ENCODE results near the genes EHD2, CABP5, FUT2 and PLEKHA4.

DNA sequence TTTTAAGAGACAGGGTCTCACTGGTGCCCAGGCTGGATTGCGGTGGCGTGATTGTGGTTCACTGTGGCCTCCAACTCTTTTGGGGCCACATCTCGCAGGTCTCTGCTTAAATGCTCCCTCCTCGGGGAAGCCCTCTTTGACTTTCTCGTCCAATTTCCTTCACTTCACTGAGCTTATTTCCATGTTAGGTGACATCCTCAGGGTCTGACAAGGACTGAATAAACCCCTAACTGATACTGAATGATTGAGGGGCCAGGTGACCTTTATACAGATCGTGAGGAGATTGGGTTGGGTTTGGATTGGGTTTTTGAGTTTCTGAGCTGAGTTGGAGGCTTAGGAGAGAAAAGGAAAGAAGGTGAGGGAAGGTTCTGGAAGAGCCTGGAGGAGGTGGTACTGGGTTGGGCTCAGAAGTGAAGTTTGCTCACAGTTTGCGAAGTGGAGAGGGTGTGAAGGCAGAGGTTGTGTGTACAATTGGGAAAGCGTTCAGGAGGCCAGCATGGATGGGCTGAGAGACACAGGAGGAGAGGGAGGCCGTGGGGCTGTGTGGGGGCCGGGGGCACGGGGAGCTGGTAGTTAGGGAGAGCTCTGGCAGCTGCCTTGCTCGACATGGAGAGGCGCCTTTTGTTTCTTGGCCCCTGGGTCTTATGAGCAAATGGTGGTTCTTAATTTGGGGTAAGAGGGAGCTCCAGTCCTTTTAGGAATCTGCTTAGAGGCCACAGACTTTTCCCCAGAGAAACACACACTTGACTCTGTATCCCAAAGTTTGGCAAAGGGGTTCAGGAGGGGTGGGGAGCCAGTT lies 16.6 kb downstream of the BICRA start:
CAGE:
- cytosol, long polyA minus RNA = no peak
- cytosol, long polyA plus RNA = no peak
- long polyA plus RNA = no peak
- nucleus, long polyA minus RNA = no peak
- nucleus, long polyA plus RNA = no peak

CAGE:
- cytosol, long polyA minus RNA = no peak
- cytosol, long polyA plus RNA = no peak
- long polyA plus RNA = no peak
- nucleus, long polyA minus RNA = no peak
- nucleus, long polyA plus RNA = no peak
These were observed 35.9 kb downstream of the BICRA start for GRCh38 chr19:47644630-47645502.

CAGE:
- cytosol, long polyA minus RNA = start-site peak on the plus strand at chr19:47713412-47713450, 236 reads
- cytosol, long polyA plus RNA = start-site peak on the plus strand at chr19:47713416-47713455, 568 and 407 reads in 2 replicates
- long polyA plus RNA = start-site peak on the plus strand at chr19:47713420-47713466, 156 and 1,568 reads in 2 replicates
- nucleus, long polyA minus RNA = start-site peak on the plus strand at chr19:47713417-47713450, 268 reads
- nucleus, long polyA plus RNA = start-site peak on the plus strand at chr19:47713416-47713499, 282 and 1,364 reads in 2 replicates
These were observed at the start of gene EHD2 for GRCh38 chr19:47712998-47713605. Gene EHD2 (plus strand): TSS chr19:47713422.

DNA sequence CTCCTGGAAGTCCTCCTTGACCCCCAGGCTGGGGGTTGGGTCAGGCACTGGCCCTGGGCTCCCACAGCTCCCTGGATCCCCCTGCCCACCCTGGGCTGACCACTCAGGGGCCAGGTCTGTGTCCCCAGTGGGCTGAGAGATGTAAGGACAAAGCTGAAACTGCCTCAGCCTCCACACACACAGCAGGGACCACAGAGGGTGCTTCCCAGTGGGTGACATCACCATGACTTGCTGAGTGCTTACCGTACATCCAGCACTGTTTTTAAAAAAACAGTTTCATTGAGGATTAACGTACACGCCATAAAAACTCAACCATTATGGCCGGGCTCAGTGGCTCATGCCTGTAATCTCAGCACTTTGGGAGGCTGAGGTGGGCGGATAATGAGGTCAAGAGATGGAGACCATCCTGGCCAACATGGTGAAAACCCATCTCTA lies 9.9 kb downstream of the EHD2 start:
CAGE:
- cytosol, long polyA minus RNA = no peak
- cytosol, long polyA plus RNA = no peak
- long polyA plus RNA = no peak
- nucleus, long polyA minus RNA = no peak
- nucleus, long polyA plus RNA = no peak

DNA sequence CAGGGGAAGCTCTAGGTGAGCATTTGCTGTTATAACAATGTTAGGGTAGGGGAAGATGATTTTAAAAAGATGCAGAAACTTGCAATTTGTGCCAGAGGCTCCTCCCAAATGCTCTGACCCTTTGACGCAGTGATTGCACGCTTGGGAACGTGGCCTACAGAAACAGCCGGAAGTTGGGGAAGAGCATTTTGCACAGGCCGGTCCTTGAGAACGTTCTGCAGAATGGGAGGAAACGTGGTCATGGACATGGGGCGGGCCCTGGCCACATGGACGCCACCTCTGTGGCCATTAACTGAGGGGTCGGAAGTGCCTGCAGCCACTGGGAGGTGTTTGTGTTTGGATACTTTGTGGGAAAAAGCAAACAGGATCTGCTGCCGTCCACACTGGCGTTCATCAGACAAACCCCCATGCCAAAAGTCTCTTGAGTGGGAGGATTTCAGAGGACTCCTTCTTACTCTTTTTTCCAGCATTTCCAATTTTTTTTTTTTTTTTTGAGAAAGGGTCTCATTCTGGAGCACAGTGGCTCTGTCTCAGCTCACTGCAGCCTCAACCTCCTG lies 15.5 kb upstream of the SELENOW start:
CAGE:
- cytosol, long polyA minus RNA = no peak
- cytosol, long polyA plus RNA = no peak
- long polyA plus RNA = no peak
- nucleus, long polyA minus RNA = no peak
- nucleus, long polyA plus RNA = no peak

DNA sequence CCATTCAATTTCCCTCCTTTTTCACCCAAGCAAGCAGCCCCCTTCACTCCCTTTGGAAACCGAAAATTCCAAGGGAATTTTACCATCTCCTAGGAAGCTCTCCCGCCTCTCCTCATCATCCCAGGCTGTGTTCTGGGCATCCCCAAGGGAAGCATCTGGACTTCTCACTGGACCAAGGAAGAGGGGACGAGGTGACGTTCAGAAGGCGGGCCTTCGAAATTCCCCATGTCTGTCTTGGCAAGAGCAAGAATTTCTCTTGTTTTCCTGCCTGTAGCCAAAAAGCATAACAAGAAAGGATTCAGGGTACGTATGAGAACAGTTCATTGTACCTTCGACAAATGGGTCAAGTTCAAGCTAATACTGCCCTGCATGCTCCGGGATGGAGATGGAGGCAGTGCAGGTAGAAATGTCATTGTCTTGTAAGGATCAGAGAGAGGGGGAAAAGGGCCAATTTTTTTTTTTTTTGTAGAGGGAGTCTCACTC lies 6.2 kb downstream of the TPRX2 start:
CAGE:
- cytosol, long polyA minus RNA = no peak
- cytosol, long polyA plus RNA = no peak
- long polyA plus RNA = no peak
- nucleus, long polyA minus RNA = no peak
- nucleus, long polyA plus RNA = no peak

DNA sequence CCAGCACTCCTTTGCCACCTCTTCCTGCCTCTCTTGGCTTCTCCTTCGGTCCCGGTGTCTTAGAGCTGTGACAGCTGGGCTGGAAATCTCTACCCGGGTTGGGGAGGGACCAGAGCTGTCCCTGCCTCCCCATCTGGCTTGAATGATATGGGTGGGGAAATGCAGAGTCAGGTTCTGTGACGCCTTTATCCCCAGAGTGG lies at the start of gene CABP5:
Gene CABP5, minus strand, starts transcription at position 69 of the 200 bp plus-strand sequence.
CAGE:
- cytosol, long polyA minus RNA = no peak
- cytosol, long polyA plus RNA = no peak
- long polyA plus RNA = no peak
- nucleus, long polyA minus RNA = no peak
- nucleus, long polyA plus RNA = no peak

GRCh38 chr19:48190254-48190889 lies 19.9 kb downstream of the ZSWIM9 start:
CAGE:
- cytosol, long polyA minus RNA = no peak
- cytosol, long polyA plus RNA = no peak
- long polyA plus RNA = no peak
- nucleus, long polyA minus RNA = no peak
- nucleus, long polyA plus RNA = no peak

DNA sequence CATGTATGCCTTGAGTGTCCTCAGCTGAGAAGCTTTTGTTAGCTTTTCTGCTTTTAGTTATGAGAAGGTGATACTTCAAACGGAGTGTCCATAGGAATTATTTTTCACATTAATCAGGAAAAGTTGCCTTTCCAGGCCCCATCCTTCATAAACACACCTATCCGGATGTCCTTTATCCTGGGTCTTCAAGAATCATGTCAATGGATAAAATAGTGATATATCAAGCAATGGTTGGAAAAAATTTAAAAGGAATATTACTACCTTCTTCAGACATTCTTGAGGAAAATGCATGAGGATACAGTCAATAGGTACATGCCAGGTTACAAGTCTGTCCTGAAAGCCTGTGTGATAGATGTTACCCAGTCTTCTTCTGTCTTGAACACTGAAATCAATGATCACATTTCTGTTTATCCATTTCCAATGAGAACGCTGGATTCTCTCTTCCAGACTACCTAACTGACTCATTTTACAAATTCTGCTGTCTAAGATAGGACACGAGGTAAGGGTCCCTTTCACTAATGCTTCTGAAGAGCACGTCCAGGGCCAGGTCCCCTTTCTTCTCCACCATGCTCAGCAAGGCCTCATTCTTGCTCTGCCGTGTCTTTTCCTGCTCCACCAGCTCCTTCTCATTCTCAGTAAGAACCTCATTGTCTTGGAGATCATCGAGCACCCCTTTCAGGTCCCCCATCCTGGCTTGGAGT lies 40.9 kb downstream of the ZSWIM9 start:
CAGE:
- cytosol, long polyA minus RNA = no peak
- cytosol, long polyA plus RNA = no peak
- long polyA plus RNA = no peak
- nucleus, long polyA minus RNA = no peak
- nucleus, long polyA plus RNA = no peak

GRCh38 chr19:48333616-48334300 lies 8.4 kb downstream of the EMP3 start:
CAGE:
- cytosol, long polyA minus RNA = no peak
- cytosol, long polyA plus RNA = no peak
- long polyA plus RNA = no peak
- nucleus, long polyA minus RNA = no peak
- nucleus, long polyA plus RNA = no peak

CAGE:
- cytosol, long polyA minus RNA = no peak
- cytosol, long polyA plus RNA = no peak
- long polyA plus RNA = no peak
- nucleus, long polyA minus RNA = no peak
- nucleus, long polyA plus RNA = no peak
These were observed 4.2 kb downstream of the SULT2B1 start for GRCh38 chr19:48556218-48556590.

DNA sequence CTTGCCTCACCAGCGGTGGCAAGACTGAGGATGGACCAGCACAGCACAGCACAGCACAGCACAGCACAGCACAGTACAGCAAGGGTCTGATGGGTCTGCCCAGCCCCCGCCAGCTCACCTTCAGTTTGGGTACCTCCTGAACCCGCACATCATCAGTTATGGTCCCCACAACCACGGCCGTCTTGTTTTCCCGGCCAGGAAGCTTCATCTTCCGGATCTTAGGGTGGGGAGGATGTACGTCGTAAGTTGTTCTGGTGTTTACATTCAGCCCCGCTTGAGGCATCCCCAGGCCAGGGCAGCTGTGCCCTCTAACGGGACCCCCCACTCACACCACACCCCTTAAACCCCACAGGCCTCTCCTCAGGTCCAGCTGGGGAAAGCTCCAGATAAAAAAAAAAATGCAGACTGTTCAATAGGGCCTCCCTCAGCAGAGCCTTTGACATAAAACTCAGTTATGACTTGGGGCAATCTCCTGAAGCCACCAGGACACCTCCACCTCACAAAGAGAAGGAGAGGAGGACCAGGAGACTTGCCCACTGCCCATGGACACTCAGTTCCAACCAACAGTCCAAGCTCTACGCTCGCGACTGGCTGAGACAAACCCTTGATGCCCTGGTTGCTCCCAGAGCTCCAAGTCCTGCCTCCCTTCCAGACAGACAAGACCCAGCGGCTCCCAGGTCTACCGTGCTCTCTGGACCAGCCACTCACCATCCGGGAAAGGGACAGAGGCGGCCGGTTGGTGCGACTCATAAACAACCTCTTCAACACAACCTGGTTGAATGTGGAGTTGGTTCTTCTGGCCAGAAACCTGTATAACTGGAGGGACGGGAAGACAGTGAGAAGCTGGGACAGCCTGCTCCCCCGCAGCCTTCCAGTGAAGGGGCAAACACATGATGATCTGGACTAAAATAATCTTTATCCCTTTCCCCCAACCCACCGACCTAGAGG lies 2.0 kb upstream of the FAM83E start:
CAGE:
- cytosol, long polyA minus RNA = no peak
- cytosol, long polyA plus RNA = no peak
- long polyA plus RNA = no peak
- nucleus, long polyA minus RNA = no peak
- nucleus, long polyA plus RNA = no peak

GRCh38 chr19:48683301-48683763 lies 10.5 kb upstream of the NTN5 start:
CAGE:
- cytosol, long polyA minus RNA = no peak
- cytosol, long polyA plus RNA = no peak
- long polyA plus RNA = no peak
- nucleus, long polyA minus RNA = no peak
- nucleus, long polyA plus RNA = no peak

CAGE:
- cytosol, long polyA minus RNA = start-site peak on the plus strand at chr19:48695971-48695975, 25 reads
- cytosol, long polyA plus RNA = no peak
- long polyA plus RNA = start-site peak on the plus strand at chr19:48695970-48696013, 89 and 183 reads in 2 replicates
- nucleus, long polyA minus RNA = start-site peak on the plus strand at chr19:48696004-48696021, 24 reads
- nucleus, long polyA plus RNA = no peak
These were observed at the start of gene FUT2 for GRCh38 chr19:48695727-48696131. Gene FUT2 (plus strand): TSS chr19:48695971.

CAGE:
- cytosol, long polyA minus RNA = no peak
- cytosol, long polyA plus RNA = no peak
- long polyA plus RNA = start-site peak on the minus strand at chr19:48714061-48714120, 40 and 30 reads in 2 replicates
- nucleus, long polyA minus RNA = no peak
- nucleus, long polyA plus RNA = no peak
These were observed 5.4 kb downstream of the MAMSTR start for GRCh38 chr19:48713718-48714871.

GRCh38 chr19:48751755-48752203 lies 662 bp downstream of the FUT1 start:
CAGE:
- cytosol, long polyA minus RNA = no peak
- cytosol, long polyA plus RNA = no peak
- long polyA plus RNA = no peak
- nucleus, long polyA minus RNA = no peak
- nucleus, long polyA plus RNA = no peak

GRCh38 chr19:48860033-48860583 lies 8.3 kb downstream of the PLEKHA4 start:
CAGE:
- cytosol, long polyA minus RNA = no peak
- cytosol, long polyA plus RNA = no peak
- long polyA plus RNA = no peak
- nucleus, long polyA minus RNA = no peak
- nucleus, long polyA plus RNA = no peak

GRCh38 chr19:48867817-48868862 lies at the start of gene PLEKHA4:
Gene PLEKHA4 (minus strand): TSS chr19:48868617.
CAGE:
- cytosol, long polyA minus RNA = start-site peak on the minus strand at chr19:48868516-48868615, 56 reads
- cytosol, long polyA plus RNA = start-site peak on the minus strand at chr19:48868575-48868607, 61 and 56 reads in 2 replicates
- long polyA plus RNA = start-site peak on the minus strand at chr19:48868284-48868607, 202 and 508 reads in 2 replicates
- nucleus, long polyA minus RNA = start-site peak on the minus strand at chr19:48868423-48868449, 7 reads; start-site peak on the minus strand at chr19:48868544-48868615, 53 reads
- nucleus, long polyA plus RNA = start-site peak on the minus strand at chr19:48868595-48868615, 50 and 56 reads in 2 replicates

DNA sequence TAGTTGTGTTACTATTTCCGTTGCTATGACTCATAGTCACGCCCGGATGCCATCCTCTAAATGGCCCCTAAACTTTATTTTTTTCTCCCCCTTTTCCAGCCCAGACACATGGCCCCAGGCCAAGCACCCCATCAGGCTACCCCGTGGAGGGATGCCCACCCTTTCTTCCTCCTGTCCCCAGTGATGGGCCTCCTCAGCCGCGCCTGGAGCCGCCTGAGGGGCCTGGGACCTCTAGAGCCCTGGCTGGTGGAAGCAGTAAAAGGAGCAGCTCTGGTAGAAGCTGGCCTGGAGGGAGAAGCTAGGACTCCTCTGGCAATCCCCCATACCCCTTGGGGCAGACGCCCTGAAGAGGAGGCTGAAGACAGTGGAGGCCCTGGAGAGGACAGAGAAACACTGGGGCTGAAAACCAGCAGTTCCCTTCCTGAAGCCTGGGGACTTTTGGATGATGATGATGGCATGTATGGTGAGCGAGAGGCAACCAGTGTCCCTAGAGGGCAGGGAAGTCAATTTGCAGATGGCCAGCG lies 967 bp downstream of the PPP1R15A start:
CAGE:
- cytosol, long polyA minus RNA = start-site peak on the plus strand centred at position 113 of the sequence, 13 bp wide, 10 reads
- cytosol, long polyA plus RNA = start-site peak on the plus strand centred at position 308 of the sequence, 182 bp wide, 378 and 81 reads in 2 replicates
- long polyA plus RNA = no peak
- nucleus, long polyA minus RNA = start-site peak on the plus strand centred at position 48 of the sequence, 51 bp wide, 17 reads; start-site peak on the plus strand centred at position 301 of the sequence, 57 bp wide, 22 reads
- nucleus, long polyA plus RNA = start-site peak on the plus strand centred at position 404 of the sequence, 372 bp wide, 691 and 698 reads in 2 replicates

GRCh38 chr19:48881770-48882744 lies 9.8 kb downstream of the PPP1R15A start:
CAGE:
- cytosol, long polyA minus RNA = no peak
- cytosol, long polyA plus RNA = no peak
- long polyA plus RNA = no peak
- nucleus, long polyA minus RNA = no peak
- nucleus, long polyA plus RNA = no peak

All from keratinocyte (primary cell).